Metastatic Liver Carcinoma in the Adrenal Gland (tissue), 2 donors: Measurements from ENCODE around the gene PPP1R12B.

- PRO-cap, 2 experiments = no peak in any of the 2 experiments
Observed at GRCh38 chr1:201740871-201741166, 88.1 kb upstream of the IPO9 start.

DNA sequence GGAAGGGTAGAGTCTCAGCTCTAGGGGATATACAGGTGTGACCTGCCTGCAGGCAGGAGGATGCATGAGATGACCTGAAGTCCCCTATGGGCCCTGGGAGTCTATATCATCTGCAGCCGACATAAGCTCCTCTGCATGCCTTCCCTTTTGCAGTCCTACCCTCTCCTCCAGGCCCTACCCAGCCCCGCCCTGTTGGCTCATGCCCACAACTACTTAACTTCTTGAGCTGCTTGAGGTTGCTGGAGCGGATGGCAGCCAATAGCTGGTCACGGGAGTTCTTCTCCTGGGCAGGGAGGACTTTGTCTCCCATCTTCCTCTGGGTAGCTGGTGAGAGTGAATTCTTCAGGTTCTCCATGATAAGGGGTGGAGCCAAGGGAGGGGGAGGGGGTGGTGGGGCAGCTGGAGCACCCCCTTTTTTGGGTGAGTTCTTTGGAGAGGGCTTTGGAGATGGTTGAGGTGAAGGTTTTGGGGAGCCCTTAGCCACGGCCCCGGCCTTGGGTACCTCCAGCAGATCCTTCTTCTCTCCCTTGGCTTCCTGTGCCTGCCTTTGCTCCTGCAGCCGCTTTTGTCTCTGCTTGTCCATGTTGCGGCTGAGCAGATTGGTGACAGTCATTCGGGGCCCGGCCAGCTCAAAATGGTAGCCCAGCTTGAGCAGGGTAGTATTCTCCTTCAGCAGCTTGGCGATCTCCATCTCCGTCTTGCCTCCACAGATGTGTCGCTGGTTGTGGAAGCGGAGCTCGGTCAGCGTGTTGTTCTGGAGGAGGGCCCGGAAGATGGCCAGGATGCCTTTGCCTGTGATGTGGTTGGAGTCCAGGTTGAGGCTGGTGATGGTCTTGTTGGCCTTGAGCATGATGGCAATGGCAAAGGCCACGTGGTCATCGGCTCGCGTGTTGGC is 10.6 kb downstream of the SHISA4 start:
- PRO-cap, 2 experiments = no peak in any of the 2 experiments

DNA sequence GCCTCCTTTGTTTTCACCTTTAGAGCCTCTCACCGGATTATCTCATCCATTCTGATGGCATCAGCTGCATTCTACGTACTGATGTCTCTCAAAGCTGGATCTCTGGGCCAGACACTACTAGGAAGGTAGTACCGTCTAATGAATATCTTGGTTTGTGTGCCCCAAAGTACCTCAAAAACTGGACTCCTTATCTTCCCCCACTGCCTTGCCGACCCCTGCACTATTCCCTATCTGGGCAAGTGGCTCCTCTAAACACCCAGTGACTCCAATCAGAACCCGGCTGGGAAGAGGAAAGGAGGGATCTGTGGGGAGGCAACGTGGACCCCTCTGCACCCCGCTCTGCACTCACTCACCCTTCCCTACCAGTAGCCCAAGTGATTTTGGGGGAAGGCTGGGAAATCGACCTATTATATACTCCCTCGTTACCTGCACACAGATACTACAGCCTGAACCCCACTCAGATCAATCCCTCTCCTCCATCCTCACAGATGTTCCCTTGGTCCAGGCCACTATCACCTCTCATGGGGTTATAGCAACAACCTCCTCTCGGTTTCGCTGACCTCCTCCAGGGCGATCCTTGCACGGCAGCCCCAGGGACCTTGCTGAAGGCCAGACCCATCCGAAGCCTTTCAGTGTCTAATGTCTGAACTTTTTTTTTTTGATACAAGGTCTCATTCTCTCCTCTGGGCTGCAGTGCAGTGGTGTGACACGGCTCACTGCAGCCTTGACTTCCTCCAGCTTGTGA is 26.8 kb downstream of the SHISA4 start:
- PRO-cap, 2 experiments = no peak in any of the 2 experiments

GRCh38 chr1:201997240-201997550 is 13.2 kb upstream of the ELF3 start:
- PRO-cap, 2 experiments = no peak in any of the 2 experiments

DNA sequence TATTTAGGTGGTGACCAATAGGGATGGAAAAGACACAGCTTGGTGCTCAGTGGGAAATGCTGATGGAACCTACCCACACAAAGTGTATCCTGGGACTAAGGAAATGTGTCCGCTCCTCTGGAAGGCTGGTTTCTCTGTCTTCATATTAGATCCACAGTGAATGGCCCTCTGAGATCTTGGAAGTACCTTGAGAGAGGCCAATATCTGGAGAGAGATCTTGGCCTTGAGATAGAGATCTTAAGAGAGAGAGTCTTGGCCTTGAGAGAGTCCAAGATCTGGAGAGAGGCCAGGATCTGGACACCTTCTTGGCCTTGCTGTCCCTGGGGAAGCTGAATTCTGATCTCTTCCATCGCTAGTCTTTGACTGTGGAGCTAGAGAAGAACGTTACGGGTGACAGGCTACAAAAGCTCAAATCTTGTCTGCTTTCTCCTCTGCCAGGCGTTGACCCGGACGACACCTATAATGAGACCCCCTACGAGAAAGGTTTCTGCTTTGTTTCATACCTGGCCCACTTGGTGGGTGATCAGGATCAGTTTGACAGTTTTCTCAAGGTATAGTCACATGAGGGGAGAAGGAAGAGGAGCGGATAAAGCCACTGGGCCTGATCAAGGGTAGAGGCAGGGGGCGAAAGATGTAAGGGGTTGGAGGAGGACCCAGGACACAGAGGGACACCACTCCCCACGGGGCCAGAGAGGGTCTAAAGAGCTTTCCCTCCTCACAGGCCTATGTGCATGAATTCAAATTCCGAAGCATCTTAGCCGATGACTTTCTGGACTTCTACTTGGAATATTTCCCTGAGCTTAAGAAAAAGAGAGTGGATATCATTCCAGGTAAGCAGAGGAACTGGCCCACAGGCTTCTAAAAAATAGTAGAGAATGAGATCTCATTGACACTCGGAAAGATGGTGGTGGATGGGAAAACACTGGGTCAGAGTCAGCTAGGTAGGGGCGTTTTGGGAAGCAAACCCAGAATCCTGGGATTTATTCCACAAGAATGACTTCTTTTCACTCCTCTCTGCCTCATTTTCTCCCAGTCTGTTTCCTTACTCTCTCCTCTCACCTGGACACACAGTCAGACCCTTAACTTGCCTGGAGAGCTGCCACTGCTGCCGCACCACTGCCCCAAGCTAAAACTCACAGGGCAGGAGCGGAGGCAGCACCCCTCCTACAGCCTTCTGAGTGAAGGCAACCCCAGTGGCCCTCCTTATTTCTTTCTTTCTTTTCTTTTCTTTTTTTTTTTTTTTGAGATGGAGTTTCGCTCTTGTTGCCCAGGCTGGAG is 9.0 kb upstream of the ELF3 start:
- PRO-cap, 2 experiments = no peak in any of the 2 experiments

- PRO-cap, 2 experiments = no peak in any of the 2 experiments
Observed at GRCh38 chr1:202003001-202003589, 7.3 kb upstream of the ELF3 start.

GRCh38 chr1:202056832-202057287 is 46.5 kb downstream of the ELF3 start:
- PRO-cap, 2 experiments = peak in 2 of 2 experiments; most common plus-strand start chr1:202057235 (in 2); most common minus-strand start chr1:202057114 (in 2)

GRCh38 chr1:202105431-202106156 is 17.1 kb upstream of the GPR37L1 start:
- PRO-cap, 2 experiments = no peak in any of the 2 experiments

DNA sequence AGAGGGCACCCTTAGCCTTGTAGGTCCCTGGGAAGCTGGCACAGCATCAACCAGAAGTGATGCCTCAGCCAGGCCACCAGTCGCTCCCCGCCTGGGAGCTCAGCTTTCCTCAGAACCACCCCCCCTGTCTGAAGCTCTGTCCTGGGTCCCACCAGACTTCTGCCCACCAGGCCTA is 7.3 kb downstream of the GPR37L1 start:
- PRO-cap, 2 experiments = no peak in any of the 2 experiments

DNA sequence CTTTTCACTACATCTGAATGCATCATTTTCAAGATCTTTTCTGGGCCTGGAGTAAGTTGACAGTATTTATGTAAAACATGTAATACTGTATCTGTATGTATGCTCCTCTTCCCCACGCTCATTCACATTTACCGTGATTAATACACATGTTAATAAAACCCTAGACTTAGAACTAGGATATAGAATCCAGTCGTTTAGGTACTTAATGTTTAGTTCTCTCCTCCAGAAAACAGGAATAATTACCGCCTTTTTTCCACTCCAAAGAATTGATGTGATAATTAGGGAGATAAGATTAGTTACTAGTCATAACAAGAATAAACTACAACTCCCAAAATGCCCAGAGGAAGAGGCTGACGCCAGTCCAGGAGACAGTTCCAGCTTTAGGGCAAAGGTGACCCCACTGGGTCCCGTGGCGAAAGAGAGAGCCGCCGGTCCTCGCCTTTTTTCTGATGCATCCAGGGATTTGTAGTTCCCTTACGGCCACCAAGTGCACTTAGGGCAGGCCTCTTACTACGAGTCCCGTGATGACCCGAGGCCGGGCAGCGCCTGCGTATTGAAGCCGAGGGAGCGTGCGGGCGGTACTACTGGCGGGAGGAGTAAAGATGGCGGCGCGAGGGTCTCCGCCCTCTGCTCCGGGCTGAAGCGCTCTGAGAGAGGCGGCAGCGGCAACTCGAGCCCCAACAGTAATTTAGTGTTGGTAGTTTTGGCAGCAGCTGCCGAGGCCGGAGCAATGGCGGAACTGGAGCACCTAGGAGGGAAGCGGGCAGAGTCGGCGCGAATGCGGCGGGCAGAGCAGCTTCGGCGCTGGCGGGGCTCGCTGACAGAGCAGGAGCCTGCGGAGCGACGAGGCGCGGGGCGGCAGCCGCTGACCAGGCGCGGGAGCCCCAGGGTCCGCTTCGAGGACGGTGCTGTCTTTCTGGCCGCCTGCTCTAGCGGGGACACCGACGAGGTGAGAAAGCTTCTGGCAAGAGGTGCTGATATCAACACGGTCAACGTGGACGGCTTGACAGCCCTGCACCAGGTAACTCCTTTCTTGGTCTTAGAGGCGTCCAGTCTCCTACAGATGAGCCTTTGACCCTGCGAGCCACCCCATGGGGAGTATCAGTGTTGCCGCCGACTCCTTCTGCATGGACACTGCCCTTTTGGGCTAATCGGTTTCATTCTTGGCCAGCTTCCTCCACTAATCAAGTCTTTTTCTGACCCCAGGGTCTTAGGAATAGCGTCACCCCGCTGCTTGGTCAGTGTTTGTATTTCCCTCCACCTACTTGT is at the start of gene PPP1R12B:
Gene PPP1R12B, plus strand, starts transcription at position 578 of the 1,269 bp plus-strand sequence.
- PRO-cap, 2 experiments = peak in 2 of 2 experiments; most common plus-strand start position 599 of the sequence (in 2); most common minus-strand start position 448 of the sequence (in 2)

GRCh38 chr1:202462455-202462614 is 113.8 kb downstream of the PPP1R12B start:
- PRO-cap, 2 experiments = no peak in any of the 2 experiments

DNA sequence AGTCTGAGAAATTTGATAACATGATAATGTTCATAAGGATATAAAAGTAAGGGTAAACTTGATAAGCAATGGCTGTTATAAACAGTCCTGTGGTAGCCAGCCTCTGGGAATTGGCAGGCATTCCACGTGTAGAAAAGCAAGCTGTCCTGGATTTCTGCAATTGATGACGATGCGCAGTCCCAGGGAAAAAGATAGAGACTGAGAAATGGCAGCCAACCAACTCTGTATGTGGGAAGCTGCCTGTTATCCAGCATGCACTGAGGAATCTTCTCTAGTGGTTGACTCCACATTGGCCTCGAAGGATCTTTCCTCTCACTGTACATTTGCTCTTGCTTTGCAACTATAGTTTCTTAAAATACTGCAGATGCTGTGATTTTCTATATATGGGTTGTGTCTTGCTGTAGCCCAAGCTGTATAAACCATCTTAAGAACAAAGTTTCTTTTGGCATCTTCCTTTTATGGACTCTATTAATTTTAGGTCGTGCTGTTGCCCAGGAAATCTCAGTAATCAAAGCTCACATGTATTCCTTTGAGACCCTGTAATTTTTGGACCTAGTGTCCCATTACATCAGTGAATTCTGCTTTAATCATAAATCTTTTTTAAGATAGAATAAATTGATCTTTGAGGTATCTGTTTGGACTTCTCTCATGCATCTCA is 157.5 kb downstream of the PPP1R12B start:
- PRO-cap, 2 experiments = no peak in any of the 2 experiments

- PRO-cap, 2 experiments = no peak in any of the 2 experiments
Observed at GRCh38 chr1:202507489-202507977, 159.0 kb downstream of the PPP1R12B start.

DNA sequence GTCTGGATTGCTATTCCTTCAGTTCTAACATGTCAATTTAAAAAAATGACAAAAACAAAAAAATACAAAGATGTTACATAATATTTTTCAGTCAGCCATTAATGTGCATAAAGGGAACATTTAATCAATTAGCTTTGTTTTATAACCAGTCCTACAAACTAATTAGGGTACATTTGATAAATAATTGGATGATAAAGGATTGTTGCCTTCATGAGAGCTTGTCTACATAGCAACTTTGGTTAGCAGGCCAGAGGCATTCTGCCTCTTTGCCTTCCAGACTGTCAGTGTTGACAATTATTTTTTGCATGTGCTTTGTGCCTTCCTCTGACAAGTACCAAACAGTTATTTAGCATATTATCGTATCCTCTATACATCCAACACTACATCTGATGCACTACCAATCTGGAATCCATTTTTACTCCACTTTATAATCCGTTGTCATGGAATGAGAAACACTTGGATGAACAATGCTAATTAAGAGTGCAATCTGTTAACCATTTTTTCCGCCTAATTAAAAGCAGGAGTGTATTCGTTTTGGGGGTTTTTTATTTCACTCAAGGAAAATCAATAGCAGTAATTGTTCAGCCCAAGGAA is 165.5 kb downstream of the SYT2 start:
- PRO-cap, 2 experiments = no peak in any of the 2 experiments

DNA sequence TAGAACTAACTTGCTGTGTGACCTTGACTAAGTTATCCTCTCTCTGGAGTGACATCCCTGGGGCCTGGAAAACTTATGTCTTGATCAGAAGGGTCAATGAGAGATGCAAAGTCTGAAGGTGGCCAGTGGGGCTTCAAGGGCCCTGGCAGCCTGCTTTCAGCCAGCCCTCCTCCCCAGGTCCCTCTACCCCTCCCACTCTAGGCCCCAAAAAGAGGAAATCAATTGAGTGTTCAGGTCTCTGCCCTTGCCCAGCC is 56.5 kb downstream of the SYT2 start:
- PRO-cap, 2 experiments = no peak in any of the 2 experiments

- PRO-cap, 2 experiments = no peak in any of the 2 experiments
Observed at GRCh38 chr1:202731678-202732095, 21.4 kb upstream of the SYT2 start.

DNA sequence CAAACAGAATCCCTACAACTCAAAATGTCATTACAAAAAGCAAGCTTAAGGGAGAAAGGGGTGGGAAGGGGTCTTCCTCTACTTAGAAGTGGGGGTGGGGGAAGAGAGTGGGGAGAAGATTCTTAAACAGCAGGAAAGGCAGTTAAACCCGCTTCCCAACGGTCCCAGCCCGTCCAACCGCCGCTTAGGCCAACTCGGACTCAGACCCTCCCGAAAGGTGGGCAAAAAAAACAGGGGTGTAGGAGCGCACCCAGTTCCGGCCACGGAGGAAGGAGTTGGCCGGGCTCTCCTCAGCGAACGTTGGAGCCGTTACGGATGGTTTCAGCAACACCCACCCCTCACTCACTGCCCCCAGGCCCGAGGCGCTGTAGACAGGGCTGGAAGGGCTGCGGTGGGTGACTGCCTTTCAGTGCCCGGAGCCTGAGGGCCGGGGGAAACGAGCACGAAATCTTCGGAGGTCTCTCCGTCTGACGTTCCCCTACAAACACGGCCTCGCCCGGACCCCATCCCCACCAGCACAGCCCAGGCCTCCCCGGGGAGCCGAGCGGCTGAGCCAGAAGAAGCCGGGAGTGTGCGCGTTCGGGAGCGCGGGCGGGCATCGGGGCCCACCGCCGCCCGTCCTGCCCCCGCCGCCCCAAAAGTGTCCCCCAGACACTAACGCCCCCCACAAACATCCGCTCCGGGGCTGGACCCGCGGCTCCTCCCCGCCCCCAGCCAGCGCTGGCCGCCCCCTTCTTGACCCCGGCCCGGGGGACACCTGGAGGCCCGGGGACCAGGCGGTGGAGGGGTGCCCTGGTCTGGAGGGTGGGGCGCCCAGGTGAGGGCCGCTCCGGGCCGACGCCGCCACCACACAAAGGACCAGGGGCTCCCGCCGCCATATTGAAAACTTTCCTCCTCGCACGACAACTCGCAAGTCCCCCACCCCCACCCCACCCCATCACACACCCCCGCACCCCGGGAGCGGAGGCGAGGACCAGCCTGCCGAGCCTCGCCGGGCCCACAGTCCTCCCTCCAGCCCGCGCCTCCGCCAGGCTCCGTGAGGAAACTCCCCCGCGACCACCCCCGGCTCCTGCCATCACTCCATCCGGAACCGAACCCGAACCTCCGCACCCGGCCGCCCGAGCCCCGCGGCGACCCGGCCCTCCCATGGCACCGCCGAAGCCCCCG is 1.1 kb downstream of the KDM5B start:
- PRO-cap, 2 experiments = peak in 1 of 2 experiments; most common plus-strand start position 370 of the sequence (in 1); most common minus-strand start position 881 of the sequence (in 1)

DNA sequence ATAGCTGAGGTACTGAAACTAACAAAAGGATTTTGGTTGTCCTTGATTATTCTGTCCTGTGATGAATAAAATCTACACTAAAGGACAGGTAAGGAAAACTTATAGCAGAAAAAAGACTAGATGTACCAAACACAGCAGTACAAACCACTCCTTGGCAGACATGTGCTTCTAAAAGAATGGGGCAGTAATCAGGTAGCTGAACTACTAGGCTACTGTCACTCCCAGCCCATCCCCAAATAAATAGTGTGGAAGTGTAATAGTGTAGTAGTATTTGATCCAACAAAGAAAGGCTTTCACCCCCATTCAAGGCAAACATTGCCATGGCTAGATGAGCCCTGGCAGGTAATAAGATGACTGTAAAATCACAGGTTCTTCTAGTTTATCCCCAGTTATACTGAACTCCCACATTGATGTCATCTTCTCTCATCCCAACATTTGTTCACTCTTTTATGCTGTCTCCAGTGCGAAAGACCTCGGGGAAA is 2.4 kb upstream of the RABIF start:
- PRO-cap, 2 experiments = no peak in any of the 2 experiments

- PRO-cap, 2 experiments = no peak in any of the 2 experiments
Observed at GRCh38 chr1:202963489-202964098, 3.5 kb downstream of the CYB5R1 start.

- PRO-cap, 2 experiments = no peak in any of the 2 experiments
Observed at GRCh38 chr1:203084505-203084808, 1.4 kb downstream of the MYOG start.